HT1080 (cell line): ENCODE measurements around the gene PHETA1.

DNA sequence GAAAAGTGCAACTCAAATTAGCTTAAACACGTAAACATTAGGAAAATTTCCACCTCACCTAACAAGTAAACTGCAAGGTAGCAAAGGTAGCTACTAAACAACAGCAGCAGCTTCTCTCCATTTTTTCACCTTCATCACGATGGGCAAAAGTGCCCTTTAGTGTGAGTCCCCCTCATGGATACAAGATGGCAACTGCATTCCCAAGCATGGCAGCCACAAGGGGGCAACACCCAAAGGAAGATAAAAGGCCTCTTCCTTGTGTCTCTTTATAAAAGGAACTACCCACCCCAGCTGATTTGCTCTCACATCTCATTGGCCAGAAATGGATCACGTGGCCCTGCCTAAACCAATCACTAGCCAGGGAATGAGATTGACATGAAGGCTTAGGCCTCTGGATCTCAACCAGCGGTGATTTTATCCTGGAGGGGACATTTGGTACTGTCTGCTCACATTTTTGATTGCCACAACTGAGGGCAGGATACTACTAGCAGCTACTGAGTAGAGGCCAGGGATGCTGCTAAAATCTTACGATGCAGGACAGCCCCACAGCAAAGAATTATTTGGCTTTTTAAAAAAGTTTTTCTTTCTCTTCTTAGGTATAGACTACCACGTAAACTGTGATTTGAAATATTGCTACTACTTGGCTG is 21.9 kb upstream of the IFT81 start:
RAMPAGE:
- cytosol, long total RNA: no peak
- long total RNA: no peak
- nucleus, long total RNA: no peak

GRCh38 chr12:110252825-110253068 is 28.3 kb upstream of the ATP2A2 start:
RAMPAGE:
- cytosol, long total RNA: no peak
- long total RNA: no peak
- nucleus, long total RNA: no peak

DNA sequence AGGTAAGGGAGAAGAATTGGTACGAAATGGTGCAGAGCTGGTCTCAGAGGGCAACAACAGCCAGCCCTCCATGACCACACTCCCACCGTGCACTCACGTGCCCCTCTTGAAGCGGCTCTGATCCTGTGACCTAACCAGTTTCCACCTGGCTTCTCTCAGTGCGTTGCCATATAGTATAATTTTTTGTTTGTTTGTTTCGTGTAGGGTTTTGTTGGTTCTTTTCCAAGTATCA is 1.4 kb upstream of the ATP2A2 start:
RAMPAGE:
- cytosol, long total RNA: no peak
- long total RNA: no peak
- nucleus, long total RNA: no peak

RAMPAGE:
- cytosol, long total RNA: no peak
- long total RNA: no peak
- nucleus, long total RNA: no peak
Observed at GRCh38 chr12:110322630-110323188, 41.7 kb downstream of the ATP2A2 start.

GRCh38 chr12:110337517-110338315 is 56.7 kb downstream of the ATP2A2 start:
RAMPAGE:
- cytosol, long total RNA: no peak
- long total RNA: no peak
- nucleus, long total RNA: no peak

DNA sequence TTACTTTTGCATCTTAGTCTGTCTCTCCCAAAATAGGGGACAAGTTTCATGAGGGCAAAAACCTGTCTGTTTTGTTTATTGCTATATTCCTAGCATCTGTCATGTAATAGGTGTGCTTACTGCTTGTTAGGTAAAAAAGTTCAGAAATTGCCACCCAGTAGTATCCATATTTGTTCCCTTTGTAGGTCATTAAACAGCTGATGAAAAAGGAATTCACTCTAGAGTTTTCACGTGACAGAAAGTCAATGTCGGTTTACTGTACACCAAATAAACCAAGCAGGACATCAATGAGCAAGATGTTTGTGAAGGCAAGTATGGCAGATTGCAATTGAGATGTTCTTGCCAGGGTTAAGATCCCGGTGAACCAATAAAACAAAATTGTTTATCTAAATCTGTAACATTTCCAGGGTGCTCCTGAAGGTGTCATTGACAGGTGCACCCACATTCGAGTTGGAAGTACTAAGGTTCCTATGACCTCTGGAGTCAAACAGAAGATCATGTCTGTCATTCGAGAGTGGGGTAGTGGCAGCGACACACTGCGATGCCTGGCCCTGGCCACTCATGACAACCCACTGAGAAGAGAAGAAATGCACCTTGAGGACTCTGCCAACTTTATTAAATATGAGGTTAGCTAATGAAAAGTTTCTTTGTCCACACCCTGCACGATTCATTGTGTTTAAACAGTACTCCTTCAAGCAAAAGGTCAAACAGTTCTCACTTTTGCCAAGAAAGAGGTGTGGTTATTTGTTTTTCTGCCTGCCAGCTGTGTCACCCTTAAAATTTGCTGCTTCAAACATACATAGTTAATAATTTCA is 58.3 kb downstream of the ATP2A2 start:
RAMPAGE:
- cytosol, long total RNA: no peak
- long total RNA: no peak
- nucleus, long total RNA: no peak

RAMPAGE:
- cytosol, long total RNA: no peak
- long total RNA: no peak
- nucleus, long total RNA: no peak
Observed at GRCh38 chr12:110340175-110340604, 59.1 kb downstream of the ATP2A2 start.

DNA sequence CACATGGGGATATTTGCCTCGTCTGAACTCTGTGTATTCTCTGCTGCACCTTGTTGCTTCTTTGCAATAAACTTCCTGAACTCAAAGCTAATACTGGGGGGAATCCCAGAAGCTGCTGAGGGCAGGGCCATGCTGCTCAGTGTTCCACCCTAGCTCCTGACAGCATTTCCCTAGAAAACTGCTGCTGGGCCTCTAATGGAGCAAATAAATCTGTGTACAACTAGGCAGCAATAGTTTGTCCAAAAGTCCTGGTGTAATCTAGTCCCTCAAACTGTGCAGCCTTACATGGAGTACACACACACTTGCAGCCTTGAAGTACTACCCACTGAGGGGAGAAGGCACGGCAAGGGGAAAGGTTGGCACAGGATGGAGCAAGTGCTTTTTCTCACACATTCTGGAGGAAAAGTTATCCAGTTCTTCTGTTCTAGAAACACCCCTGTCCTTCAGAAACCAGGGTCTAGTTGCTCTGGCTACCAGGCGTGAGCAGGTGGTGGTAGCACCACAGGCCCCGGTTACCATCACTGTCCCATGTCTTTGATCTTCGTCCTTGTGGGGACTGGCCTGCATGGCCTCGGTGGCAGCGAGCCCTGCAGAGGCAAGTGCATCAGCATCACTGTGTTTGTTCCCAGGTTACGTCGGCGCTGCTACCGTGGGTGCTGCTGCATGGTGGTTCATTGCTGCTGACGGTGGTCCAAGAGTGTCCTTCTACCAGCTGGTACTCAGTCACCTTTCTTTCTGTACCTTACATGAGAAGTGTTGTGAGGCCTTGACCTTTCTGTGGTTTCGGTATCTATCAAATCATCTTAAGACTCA is 59.0 kb downstream of the ANAPC7 start:
RAMPAGE:
- cytosol, long total RNA: no peak
- long total RNA: no peak
- nucleus, long total RNA: no peak

DNA sequence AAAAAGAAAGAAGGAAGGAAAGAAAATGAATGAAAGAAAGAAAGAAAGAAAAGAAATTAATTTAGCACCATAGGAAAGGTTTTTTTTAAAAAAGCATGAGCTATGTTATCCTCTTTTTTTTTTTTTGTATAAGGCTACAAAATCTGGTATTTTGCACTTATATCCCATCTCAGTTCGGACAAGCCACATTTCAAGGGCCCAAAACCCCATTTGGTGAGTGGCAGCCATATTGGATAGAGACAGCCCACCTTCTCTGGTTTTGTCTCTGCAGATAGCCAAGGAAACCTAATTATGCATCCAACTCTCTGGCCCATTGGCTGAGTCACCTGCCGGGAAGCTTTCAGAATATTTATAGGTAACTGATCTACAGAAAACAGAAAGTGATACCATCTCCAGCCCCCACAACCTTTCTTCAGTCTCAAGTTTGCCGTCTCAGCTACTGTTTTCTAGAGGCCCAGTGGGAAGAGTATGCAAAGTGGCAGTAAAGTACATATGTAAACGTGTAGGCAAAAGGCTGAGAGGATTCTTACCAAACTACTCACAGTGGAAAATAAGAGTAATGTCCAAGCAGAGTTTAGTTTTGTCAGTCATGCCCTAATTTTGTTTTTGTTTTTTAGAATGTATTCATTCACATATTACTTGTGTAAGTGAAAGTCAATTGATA is 33.7 kb upstream of the PPP1CC start:
RAMPAGE:
- cytosol, long total RNA: no peak
- long total RNA: no peak
- nucleus, long total RNA: no peak

DNA sequence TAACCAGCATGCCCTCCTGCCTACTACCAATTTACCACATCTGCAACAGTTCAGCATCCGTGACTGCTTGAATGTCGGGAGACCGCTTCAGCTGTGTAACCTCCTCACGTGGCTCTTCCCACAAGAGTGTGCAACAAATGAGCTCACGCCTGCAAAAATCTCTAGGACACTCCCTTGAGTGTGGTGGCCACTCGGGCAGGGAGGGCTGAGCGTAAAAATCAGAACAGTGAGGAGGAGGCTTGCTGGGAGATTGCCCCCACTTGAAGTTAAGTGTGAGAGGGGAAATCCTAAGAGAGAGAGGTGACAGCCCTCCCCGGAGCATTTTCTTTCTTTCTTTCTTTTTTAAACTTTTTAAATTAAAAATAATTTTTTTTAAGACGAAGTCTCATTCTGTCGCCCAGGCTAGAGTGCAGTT is 19.8 kb upstream of the CCDC63 start:
RAMPAGE:
- cytosol, long total RNA: no peak
- long total RNA: no peak
- nucleus, long total RNA: no peak

GRCh38 chr12:110860832-110861507 is 14.2 kb downstream of the CCDC63 start:
RAMPAGE:
- cytosol, long total RNA: no peak
- long total RNA: no peak
- nucleus, long total RNA: no peak

GRCh38 chr12:110928690-110928878 is 8.2 kb upstream of the MYL2 start:
RAMPAGE:
- cytosol, long total RNA: no peak
- long total RNA: no peak
- nucleus, long total RNA: no peak

GRCh38 chr12:110965411-110965963 is 45.1 kb upstream of the MYL2 start:
RAMPAGE:
- cytosol, long total RNA: no peak
- long total RNA: no peak
- nucleus, long total RNA: no peak

DNA sequence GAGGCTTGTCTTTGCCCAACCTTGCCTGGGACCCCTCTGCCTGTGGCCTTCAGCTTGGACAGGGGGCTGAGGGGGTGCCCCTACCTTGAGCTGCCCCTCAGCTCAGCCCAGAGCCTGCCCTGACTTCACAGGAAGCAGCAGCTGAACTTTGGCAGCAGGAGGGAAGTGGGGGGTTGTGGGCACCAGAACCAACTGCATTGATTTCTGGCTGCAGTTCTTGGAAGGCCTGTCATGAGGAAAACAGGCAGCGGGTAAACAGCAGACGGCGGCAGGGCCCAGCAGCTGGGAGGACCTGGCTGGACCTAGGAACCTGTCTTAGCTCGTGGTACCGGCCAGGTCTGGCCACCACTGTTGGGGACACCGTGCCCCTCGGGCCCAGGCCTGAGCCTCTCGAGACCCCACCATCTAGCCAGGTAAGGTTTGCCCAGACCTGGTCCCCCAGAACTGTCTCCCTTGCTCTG is 40.6 kb downstream of the CUX2 start:
RAMPAGE:
- cytosol, long total RNA: no peak
- long total RNA: no peak
- nucleus, long total RNA: no peak

GRCh38 chr12:111368866-111369332 is at the start of gene PHETA1:
TSS of gene PHETA1 (minus strand) at chr12:111369095.
RAMPAGE:
- cytosol, long total RNA: no peak
- long total RNA: no peak
- nucleus, long total RNA: no peak

DNA sequence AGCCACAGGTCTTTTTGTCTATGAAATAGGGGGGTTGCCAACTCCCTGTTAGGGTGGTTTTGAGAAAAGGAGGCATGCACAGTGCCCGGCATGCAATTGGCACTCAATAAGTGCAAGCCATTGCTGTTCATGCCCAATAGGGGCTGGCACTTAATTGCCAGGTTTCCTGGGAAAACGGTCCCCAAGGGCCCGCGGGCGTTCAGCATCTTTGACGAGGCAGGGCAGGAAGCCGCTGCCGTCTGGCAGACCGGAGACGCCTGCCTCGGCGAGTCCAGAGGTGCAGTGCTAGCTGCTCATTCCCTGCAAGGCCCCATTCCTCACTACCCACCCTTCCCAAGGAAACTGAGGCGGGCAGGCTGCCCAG is 3.5 kb downstream of the SH2B3 start:
RAMPAGE:
- cytosol, long total RNA: no peak
- long total RNA: no peak
- nucleus, long total RNA: no peak

DNA sequence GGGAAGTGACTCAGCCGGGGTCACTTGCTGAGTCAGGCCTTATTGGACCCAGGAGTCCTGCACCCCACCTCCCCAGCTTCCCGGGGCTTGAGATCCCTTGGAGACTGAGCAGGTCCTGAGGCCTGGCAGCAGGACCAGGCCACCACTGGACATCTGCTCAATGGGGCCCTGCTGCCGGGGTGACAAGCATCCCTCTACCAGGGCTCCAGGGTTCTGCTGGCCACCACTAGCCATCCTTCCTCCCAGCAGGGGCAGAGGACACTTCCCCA is 3.8 kb downstream of the SH2B3 start:
RAMPAGE:
- cytosol, long total RNA: no peak
- long total RNA: no peak
- nucleus, long total RNA: no peak

GRCh38 chr12:111509088-111509748 is 89.9 kb downstream of the ATXN2 start:
RAMPAGE:
- cytosol, long total RNA: no peak
- long total RNA: no peak
- nucleus, long total RNA: no peak

DNA sequence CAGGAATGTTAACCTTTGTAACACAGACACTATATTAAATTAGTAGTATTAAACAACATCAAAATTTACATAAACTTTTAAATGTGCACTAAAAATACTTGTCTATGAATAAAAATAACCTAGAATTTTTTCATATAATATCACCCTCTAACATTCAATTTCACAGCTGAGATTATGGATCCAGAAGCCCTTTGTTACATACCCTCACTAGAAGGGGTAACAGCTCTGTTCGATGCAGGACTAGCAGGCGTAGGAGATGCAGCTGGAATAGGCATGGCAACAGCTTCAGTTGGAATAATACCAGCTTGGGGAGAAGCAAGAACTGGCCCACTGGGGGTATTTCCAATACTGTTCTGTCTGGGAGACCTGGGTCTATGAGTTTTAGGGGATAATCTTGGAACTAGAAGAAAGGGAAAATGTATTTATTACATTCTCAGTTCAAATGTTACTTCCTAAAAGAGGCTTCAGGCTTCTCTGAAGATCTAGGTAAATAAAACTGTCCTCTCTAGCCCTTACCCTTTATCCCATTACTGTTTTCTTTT is 88.9 kb downstream of the ATXN2 start:
RAMPAGE:
- cytosol, long total RNA: no peak
- long total RNA: no peak
- nucleus, long total RNA: no peak

GRCh38 chr12:111598478-111599037 is 557 bp downstream of the ATXN2 start:
RAMPAGE:
- cytosol, long total RNA: no peak
- long total RNA: no peak
- nucleus, long total RNA: no peak